Metastatic Liver Carcinoma in the Lung (tissue), 2 donors: ENCODE measurements around the genes SLC39A13, NUP160 and OR4C12.

GRCh38 chr11:47351235-47352356, 906 bp downstream of the MYBPC3 start:
- PRO-cap, 2 experiments = no peak in any of the 2 experiments

GRCh38 chr11:47407669-47408782, at the start of gene SLC39A13:
SLC39A13 (plus strand) TSS chr11:47408590.
- PRO-cap, 2 experiments = peak in 2 of 2 experiments; most common plus-strand start chr11:47408611 (in 2); most common minus-strand start chr11:47408347 (in 2)

GRCh38 chr11:47466496-47467556, 17.9 kb upstream of the RAPSN start:
- PRO-cap, 2 experiments = no peak in any of the 2 experiments

DNA sequence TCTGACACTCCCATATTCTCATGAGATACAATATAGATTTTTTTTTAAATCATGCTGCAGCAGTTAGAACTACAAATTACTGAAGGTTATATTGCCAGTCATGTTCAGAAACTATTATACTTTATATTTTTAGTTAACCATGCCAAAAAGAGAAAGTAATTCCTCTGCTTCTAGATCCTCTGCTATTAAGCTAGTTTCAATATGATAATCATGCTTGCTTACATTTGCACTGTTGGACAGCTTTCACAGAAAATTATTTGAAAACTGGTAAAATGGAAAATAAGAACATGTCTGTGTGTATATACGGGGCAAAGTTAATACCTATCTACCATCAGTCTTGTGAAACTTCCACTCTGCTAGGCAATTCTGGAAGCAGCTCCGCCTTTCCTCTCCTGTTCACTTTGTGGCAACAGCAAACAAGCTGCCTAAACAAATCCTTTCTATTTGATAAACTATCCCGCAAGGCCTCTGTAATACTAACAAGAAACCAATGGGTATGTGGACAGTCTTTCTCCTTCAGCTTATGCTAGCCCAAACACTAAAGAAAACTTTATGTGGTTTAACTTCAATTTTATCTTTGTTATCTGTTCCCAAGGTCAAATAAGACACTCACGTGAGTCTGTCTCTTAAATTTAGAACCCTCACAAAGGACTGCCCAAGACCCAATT, 39.1 kb upstream of the RAPSN start:
- PRO-cap, 2 experiments = peak in 1 of 2 experiments; most common minus-strand start position 403 of the sequence (in 1)

GRCh38 chr11:47498514-47499112, 49.7 kb upstream of the RAPSN start:
- PRO-cap, 2 experiments = peak in 1 of 2 experiments; most common plus-strand start chr11:47498944 (in 1); most common minus-strand start chr11:47498783 (in 1)

DNA sequence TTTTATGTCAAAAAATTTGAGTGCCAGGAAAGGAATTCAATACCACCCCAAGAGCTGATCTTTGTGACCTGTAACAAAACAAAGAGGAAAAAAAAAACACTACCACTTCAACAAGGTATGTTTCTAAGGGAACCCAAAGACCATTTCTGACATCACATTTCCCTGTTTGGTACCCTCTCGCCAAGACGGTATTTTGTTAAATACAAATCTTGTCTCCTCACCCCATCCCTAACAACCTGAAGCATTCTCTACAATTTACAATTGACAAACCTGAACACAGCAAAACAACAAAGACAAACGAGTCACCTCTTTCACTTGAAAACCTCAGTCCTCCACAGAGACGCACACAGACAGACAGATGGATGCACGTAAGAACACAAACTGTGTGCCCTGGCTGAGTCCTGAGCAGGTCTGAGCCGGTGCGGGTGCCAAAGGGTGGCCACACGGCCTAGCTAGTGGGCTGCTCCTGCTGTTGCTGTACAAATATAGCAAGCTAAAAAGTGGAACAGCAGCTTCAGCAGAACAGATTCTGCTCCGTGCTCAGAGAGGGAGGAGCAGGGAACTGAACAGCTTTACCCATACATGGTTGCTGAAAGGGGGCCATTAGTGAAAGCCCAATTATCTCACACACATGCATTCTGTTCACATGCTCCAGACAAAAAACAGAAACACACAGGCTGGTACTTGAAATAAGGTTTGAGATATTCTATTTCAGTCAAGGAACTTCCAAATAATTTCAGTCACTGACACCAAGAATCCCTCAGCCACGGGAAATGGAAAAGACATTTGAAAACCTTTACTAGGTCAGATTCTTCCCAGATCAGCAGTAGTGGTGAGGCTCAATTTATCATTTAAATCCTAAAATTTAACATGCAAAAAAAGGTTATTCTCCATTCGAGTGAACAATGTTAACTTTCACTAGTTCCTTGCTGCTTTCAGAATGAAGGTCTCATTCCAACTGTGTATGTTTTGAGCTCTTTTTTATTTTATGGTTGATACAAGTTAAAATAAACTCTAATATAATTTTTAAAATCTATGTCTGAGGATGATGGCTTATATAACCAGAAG, 28.4 kb downstream of the CELF1 start:
- PRO-cap, 2 experiments = no peak in any of the 2 experiments

- PRO-cap, 2 experiments = no peak in any of the 2 experiments
These were observed 1.8 kb downstream of the MTCH2 start for GRCh38 chr11:47640604-47640917.

GRCh38 chr11:47641356-47641793, 984 bp downstream of the MTCH2 start:
- PRO-cap, 2 experiments = no peak in any of the 2 experiments

DNA sequence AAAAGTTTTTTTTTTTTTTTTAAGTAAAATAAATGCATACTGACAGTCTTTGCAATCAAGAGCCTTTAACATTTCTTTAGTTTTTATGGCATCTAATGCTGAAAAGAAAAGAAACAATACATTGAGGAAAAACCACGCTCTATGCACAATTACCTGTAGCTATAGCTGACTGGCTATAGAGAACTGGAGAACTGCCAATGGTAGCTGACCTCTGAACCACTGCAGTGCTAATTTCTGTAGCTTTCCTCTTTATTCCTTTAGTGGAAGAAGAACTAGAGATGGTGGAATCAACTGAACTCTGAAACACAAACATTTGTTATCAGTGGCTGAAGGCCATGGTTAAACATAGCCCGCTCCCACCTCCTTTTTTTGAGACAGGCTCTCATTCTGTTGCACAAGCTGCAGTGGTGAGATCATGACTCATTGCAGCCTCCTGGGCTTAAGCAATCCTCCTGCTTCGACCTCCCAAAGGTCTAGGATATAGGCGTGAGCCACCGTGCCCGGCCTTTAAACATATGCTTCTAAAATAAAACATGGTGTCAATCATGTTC, 8.8 kb upstream of the AGBL2 start:
- PRO-cap, 2 experiments = peak in 1 of 2 experiments; most common plus-strand start position 468 of the sequence (in 1); most common minus-strand start position 224 of the sequence (in 1)

- PRO-cap, 2 experiments = peak in 2 of 2 experiments; most common plus-strand start chr11:47766686 (in 2); most common minus-strand start chr11:47766675 (in 1)
These were observed 755 bp downstream of the FNBP4 start for GRCh38 chr11:47766365-47766807.

- PRO-cap, 2 experiments = no peak in any of the 2 experiments
These were observed 33.7 kb upstream of the FNBP4 start for GRCh38 chr11:47800864-47801149.

DNA sequence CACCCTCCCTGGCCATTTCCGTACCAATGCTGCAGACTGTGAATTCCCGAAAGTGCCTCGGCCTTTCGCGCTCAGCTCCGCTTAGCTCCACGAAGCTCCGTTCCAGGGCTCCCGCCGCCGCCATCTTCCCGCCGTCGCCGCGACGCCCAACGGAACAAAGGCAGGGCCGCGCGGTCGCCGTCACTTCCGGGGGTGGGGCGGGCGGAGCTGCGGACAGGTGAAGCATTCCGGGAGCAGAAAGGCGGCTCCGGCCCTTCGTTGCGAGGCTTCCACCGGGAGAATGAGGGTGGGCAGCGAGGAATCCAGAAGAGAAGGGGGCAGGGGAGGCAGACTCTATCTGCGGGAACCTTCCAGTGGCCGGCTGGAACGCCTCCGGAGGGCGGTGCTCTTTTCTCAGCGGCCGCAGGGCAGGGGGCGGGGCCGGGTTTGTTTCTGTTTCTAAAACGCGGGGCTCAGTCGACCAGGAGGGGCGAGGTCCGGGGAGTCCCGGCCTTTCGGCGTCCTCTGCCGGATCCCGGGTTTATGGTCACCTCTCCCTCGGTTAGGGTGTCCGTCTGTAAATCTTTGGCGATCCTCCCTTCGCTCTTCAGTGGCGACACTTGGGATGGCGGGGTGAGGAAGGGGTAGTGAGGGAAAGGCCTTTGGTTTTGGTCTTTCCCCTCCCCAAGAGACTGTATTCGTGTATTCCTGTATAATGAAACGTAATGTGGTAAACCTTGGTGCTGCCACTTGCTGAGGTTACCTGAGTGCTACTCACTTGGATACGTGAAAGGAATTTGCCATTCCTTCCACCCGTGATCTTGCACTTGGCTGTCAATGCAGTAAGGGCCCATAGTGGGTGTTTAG, at the start of gene NUP160:
Gene NUP160 (minus strand): TSS at position 156 of the 846 bp plus-strand sequence.
- PRO-cap, 2 experiments = peak in 2 of 2 experiments; most common plus-strand start position 183 of the sequence (in 1); most common minus-strand start position 136 of the sequence (in 2)

DNA sequence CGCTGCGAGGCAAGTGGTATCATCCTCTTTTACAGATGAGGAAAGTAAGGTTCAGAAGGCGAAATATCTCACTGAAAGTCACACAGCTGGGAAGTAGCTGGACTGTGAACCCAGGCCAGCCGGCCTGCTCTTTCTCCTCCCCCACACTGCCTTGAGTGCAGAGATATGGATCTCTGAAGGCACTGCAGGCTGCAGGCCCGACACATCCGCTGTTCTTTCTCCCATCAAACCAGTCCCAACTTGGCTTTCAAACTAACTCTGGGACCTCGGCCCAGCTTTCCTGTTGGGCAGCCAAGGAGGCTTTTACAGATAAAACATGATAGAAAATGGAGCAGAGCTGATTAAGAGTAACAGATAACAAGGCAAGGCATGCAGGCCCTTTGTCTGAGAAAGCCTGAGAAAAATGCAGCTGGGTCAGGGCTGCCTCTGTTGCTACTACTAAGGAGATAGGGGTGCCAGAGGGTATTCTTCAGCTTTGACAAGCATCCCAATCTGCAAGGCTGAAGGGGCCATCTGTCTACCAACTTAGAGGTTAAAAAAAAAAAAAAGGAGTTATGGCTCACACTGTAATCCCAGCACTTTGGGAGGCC, 63.9 kb upstream of the PTPRJ start:
- PRO-cap, 2 experiments = no peak in any of the 2 experiments

DNA sequence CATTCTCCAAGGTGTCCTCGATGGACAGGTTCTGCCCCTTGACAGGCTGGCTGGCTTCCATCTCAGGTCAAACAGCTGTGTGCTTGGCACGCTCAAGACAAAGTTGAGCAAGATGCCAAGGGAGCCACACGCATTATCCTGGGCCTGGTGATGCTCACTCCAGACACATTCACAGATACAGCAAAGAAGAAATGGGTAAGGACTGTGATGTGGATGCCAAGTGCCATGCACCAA, 33.1 kb upstream of the PTPRJ start:
- PRO-cap, 2 experiments = no peak in any of the 2 experiments

- PRO-cap, 2 experiments = no peak in any of the 2 experiments
These were observed 2.9 kb downstream of the PTPRJ start for GRCh38 chr11:47983106-47983852.

- PRO-cap, 2 experiments = no peak in any of the 2 experiments
These were observed 28.6 kb downstream of the PTPRJ start for GRCh38 chr11:48008835-48009483.

DNA sequence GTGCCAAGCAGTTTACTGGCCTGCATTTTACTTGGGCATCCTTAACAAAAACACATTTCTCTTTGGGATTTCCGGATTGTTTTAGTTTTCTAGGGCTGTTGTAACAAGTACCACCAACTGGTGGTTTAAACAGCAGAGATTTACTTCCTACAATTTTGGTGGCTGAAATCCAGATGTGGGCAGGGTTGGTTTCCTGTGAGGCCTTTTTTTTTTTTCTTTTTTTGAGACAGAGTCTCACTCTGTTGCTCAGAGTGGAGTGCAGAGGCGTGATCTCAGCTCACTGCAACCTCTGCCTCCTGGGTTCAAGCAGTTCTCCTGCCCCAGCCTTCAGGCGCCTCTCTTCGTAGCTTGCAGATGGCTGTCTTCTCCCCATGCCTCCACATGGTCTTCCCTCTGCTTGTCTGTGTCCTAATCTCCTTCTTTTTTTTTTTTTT, 45.7 kb upstream of the OR4B1 start:
- PRO-cap, 2 experiments = no peak in any of the 2 experiments

DNA sequence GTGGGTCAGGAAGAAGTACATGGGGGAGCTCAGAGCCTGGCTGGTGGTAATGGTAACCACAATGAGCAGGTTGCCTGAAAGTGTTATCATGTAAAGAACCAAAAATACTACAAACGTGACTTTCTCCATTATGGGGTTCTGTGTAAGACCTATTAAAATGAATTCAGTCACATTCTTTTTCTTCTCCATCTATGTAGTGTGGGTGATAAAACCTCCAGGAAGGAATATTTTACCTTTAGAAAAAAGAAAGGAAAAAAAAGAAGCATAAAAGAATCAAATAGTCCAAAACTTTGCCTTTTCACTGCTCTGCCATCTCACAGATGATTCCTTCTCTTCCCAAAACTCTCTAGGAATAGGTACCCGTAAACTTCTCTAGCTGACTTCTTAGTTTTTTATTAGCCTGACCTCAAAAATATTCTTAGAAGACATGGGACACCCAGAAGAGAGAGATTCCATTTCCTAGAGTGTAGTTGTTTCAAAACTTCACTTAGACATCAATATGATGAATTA, at the start of gene OR4C12:
Gene OR4C12 (minus strand): TSS at position 223 of the 510 bp plus-strand sequence.
- PRO-cap, 2 experiments = no peak in any of the 2 experiments

DNA sequence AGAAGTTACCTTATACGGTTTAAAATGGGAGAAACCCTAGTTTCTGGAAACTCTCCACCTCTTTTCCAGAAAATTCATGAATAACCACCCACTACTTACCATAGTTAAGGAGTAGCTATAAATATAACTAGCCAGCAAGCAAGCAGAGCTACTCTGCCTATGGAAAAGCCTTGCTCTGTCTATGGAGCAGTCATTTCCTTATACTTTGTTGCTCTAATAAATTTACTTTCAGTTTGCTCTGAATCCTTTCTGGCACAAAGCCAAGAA, 54.8 kb upstream of the OR4C12 start:
- PRO-cap, 2 experiments = no peak in any of the 2 experiments

- PRO-cap, 2 experiments = no peak in any of the 2 experiments
These were observed 187.5 kb upstream of the OR4C12 start for GRCh38 chr11:50169768-50170375.